HTERT-HM (cell line): ENCODE data around the gene CASZ1.

DNA sequence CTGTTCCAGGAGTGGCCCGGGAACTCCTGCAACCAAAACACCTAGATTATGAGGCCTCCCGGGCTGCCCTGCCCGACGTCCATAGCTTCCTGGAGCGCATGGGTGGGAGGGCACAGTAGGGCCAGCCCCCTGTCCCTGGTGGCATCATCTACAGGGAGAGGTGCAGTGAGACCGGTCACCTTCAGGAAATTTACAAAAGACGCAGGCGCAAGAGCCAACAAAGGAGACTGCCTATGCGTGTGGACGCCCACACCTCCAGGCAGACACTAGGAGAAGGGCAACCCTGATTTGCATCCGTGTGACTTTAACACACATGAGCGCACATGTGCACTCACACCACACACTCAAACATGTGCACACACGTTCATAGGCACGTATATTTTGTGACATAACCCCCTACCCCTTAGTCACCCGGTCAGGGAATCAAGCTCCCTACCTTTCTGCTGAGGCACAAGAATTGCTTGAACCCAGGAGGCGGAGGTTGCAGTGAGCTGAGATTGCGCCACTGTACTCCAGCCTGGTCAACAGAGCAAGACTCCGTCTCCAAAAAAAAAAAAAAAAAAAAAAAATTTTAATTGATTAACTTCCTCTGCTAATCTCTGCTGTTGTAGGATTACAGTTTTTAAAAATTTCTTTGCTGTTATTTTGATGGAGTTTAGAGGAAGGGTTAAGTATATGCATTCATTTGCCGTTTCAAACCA lies 84.7 kb upstream of the SLC25A33 start:
- RRBS: 73% methylated on average over 4 of the region's 19 CpGs

DNA sequence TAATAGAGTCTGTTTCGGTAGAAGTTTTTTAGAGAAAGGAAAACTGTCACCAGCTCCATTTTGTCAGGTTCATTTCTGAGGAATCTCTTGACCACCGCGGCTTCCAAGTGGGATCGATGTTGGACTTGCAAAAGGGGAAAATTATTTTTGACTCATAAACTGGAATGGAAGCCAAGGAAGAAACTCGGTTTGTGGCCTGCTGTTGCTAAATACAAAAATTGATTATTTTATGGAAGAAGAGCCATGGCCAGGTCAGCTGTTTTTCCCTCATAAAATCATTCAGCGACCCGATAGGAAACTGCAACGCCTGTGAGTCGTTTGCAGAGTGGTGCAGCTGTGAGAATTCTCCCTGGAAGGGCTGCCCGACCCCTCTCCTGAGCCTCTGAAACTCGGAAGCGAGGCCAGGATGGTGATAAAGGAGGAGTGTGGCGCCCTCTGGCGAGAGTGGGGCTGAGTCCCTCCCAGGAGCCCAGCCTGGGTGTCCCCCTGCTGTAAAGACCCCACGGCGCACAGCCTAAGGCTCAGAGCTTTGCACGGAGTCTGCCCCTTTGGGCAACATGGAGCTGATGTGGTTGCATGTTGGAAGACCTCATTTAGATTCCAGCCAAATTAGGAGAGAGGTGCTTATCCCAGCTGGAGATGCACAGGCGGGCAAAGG lies 83.6 kb upstream of the SLC25A33 start:
- RRBS: no CpG with 5 or more reads among the region's 18 CpGs

DNA sequence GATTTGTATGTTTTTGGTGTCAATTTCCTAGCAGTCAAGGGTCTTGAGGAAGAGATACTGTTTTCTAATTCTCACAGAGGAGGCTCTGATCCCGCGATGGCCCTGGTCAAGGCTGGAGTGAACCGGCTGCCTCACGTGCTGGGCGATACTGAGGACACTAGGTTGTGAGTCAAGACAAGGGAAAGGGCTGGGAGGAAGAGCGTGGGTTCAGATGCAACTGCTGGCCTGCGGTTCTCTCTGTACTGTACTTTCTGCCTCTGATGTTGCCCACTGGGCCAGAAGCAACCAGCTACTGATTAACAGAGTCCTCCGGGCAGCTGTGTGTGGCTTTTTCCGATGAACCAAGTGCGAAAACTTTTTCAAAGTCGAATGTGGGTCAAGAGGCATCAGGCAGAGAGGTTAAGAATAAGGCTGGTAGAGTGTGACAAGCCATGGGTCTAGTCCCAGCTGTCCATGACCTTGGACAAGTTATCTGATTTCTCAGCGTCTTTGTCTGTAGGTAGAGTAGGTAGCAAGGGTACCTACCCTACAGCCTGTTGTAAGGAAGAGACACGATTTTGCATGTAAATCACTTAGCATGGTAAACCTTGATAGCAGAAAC lies 38.1 kb upstream of the SLC25A33 start:
- RRBS: no CpG with 5 or more reads among the region's 13 CpGs

GRCh38 chr1:9731506-9732289 lies 80.2 kb downstream of the PIK3CD start:
- RRBS: no CpG with 5 or more reads among the region's 26 CpGs

- RRBS: no CpG with 5 or more reads among the region's 8 CpGs
These were observed 19.9 kb downstream of the CTNNBIP1 start for GRCh38 chr1:9889915-9890798.

DNA sequence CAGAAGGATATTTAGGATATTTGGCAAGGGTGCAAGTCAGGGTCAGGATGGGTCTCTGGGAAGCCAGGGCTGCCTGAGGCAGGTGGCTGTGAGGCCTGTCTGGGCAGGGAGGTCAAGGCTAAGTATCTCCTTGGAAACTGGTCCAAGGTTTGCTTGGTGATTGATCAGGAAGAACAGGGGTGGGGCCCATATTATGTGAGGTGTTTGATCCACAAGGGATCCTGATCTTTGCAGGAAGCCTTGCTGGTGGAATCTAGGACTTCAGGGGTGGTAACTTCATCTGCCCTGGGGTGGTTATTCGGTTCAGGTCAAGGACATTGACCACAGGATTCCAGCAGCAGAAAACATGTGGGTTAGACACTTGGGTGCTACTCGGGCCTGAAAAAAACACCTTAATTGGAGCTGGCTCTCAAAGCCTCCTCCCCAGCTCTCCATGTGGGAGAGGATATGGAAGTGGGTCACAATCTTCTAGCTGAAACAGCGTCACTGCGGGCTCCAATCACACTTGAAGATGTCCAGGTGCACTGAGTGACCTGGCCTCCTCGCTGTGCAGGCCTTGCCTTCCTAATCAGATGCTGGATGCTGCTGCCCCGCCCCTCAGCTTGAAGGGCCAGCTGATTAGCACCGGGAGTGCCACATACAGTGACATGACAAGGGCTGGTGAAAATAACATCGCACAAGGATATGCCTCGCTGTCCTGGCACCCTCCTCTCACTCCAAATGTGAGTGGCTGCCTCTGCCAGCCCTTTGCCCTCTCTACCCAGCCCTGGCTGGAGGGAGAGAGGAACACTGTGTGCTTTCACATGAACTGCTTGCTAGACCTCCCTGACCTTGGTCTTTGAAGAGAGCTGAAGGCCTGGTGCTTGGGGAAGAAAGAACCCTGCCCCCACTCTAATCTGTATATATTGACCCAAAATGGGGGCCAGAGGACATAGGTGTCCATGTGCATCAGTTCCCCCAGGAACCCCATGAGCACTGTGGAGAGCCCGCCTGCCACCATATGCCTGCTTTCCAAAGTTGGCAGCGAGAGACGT lies 8.5 kb downstream of the CTNNBIP1 start:
- RRBS: no CpG with 5 or more reads among the region's 12 CpGs

GRCh38 chr1:10280500-10280805 lies 70.1 kb downstream of the KIF1B start:
- RRBS: no CpG with 5 or more reads among the region's 1 CpG

DNA sequence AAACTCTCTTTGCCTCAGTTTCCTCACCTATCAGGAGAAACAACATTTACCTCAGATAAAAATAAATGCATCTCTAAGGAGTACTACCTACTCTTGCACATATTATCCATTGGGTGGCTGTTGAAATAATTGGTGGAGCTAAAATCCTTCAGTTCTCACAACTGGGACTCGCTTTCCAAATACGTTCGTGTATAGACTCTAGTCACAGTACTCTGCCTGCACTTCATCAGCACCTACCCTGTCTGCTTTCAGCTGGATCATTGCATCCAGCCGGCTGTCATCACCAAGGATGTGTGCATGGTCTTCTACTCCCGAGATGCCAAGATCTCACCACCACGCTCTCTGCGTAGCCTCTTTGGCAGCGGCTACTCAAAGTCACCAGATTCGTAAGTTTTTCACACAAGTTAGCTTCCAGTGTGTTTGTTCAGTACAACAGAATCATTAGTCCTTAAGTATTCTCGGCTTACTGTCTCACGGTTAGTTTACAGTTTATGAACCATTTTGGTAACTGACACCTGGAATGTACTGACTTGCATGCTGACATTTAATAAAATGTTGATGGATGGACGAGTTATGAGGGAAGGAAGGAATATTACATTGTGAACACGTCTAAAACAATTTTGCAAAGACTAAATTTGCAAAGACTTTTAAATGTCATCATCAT lies 37.3 kb upstream of the PGD start:
- RRBS: no CpG with 5 or more reads among the region's 13 CpGs

GRCh38 chr1:10494954-10495752 lies 20.4 kb downstream of the PEX14 start:
- RRBS: no CpG with 5 or more reads among the region's 20 CpGs

DNA sequence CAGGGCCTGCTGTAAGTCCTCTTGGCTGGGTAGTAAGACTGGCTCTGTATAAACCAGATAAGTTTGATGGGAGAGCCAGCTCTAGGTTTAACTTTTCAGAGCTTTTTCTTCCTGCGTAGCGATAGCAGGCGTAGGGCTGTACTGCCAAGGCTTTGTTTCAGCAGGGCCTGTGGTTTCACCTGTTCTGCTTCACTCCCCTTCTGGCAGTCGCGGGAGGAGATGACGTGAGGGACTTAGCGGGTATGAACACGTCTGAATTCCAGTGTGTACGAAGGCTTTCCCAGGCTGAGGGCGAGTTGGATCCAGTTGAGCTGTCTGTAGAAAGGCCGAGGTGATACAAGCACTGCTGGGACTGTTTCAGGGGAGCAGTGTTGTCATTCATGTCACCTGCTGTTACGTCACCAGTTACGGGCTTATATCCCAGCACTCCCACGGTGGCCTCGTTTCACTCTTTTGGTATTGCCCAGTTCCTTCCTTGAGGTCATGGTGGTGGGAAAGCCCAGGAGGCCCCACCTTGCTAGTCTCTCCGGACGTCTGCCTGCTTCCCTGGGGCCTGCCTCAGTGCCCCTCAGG lies 21.2 kb downstream of the PEX14 start:
- RRBS: no CpG with 5 or more reads among the region's 17 CpGs

DNA sequence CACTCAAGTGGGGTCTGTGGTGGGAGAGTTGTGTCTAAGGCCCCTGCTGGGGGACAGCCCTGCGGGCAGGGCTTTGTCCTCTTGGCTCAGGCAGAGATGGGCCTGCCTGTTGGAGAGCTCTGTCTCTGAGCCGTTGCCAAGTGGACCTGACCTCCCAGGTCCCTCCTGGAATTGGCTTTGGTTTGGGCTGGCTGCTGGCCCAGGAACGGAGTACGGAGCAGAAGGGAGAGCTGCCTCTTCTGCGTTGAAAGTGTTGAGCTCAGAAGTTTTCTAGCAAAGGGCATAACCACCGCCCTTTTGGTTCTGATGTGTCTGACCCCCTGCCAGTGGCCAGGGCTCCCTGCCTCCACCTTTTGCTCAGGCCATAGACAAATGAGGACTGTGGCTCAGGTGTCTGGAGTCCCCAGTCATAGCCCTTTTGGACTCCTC lies 154.0 kb downstream of the PEX14 start:
- RRBS: no CpG with 5 or more reads among the region's 6 CpGs

- RRBS: no CpG with 5 or more reads among the region's 5 CpGs
These were observed 141.7 kb downstream of the CASZ1 start for GRCh38 chr1:10654772-10655085.

- RRBS: 42% methylated on average over 9 of the region's 35 CpGs
These were observed 136.3 kb downstream of the CASZ1 start for GRCh38 chr1:10660027-10660660.

GRCh38 chr1:10662692-10663234 lies 133.7 kb downstream of the CASZ1 start:
- RRBS: no CpG with 5 or more reads among the region's 20 CpGs

DNA sequence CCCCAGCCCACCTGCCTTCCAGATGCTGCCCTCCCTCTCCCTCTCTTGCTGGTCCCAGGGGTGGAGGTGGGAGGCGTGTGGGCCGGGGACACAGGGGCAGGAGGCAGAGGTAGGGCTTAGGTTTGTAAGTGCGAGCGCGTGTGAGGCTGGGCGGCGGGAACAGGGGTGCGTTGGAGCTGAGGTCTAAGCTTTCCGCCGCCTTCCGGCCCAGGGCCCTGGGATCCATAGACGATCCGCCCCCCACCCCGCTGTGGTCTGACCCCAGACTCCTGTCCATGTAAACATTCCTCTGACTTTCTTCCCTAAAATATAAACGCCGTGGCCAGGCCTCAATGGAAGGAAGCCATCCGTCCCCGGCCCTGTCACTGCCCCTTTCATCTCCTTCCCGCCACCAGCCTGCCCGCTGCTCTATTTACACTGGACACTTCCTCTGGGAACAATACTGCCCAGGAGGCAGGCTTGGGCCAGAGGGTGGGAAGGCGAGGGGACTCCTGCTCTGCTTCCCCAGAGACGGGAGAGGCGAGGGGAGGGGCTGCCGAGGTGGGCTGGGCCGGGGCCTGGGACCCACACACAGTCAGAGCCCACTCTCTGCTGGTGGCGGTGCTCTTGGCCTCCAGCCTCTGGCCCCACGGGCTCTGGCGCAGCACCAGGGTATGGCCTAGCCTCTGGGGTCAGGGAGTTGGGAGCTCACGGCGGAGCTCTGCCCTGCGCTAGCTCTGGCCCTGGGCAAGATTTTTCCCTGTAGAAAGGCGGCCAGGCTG lies 128.3 kb downstream of the CASZ1 start:
- RRBS: 3% methylated on average over 5 of the region's 32 CpGs

- RRBS: 100% methylated on average over 2 of the region's 16 CpGs
These were observed 104.0 kb downstream of the CASZ1 start for GRCh38 chr1:10692152-10693072.

GRCh38 chr1:10737153-10737762 lies 59.2 kb downstream of the CASZ1 start:
- RRBS: 23% methylated on average over 1 of the region's 17 CpGs

DNA sequence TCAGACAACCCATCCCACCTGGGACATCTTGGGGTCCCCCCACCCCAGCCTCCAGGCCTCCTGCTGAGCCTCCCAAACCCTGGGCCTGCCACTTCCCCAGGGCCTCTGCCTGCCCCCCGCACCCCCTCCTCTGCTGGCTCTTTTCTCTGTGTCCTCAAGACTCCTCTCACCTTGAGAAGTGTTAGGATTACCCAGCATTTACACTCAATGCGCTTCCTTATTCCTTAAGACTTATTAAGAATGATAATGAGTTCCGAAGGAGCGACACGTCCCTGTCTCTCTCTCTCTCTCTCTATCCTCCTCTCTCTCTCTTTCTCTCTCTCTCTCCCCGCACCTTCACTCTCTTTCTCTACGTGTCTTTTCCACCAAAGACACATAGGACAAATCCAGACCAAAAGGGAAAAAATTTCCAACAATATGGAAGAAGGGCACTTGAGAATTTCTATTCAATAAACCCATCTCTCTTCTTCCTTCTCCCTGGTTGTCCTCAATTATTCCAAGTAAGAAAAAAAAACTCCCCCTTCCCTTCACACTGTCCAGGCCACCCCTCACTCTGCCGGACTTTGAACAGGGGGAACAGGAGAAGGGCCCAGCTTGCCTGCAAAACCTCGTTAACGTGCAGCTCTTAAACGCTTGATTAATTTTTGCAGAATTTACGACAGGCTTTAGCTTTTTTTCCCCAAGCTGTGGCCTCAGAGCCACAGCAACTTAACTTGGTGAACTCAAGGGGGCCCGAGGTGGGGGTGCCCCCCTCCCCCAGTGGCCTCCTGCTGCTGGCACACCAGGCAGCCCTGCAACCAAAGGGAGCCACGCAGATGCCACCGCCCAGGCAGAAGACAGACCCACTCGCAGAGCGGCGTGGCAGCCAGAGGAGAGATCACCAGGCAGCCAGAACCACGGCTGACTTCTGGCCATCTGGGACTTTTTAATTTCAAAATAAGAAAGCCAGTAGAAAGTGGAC lies 6.9 kb downstream of the CASZ1 start:
- RRBS: no CpG with 5 or more reads among the region's 19 CpGs

DNA sequence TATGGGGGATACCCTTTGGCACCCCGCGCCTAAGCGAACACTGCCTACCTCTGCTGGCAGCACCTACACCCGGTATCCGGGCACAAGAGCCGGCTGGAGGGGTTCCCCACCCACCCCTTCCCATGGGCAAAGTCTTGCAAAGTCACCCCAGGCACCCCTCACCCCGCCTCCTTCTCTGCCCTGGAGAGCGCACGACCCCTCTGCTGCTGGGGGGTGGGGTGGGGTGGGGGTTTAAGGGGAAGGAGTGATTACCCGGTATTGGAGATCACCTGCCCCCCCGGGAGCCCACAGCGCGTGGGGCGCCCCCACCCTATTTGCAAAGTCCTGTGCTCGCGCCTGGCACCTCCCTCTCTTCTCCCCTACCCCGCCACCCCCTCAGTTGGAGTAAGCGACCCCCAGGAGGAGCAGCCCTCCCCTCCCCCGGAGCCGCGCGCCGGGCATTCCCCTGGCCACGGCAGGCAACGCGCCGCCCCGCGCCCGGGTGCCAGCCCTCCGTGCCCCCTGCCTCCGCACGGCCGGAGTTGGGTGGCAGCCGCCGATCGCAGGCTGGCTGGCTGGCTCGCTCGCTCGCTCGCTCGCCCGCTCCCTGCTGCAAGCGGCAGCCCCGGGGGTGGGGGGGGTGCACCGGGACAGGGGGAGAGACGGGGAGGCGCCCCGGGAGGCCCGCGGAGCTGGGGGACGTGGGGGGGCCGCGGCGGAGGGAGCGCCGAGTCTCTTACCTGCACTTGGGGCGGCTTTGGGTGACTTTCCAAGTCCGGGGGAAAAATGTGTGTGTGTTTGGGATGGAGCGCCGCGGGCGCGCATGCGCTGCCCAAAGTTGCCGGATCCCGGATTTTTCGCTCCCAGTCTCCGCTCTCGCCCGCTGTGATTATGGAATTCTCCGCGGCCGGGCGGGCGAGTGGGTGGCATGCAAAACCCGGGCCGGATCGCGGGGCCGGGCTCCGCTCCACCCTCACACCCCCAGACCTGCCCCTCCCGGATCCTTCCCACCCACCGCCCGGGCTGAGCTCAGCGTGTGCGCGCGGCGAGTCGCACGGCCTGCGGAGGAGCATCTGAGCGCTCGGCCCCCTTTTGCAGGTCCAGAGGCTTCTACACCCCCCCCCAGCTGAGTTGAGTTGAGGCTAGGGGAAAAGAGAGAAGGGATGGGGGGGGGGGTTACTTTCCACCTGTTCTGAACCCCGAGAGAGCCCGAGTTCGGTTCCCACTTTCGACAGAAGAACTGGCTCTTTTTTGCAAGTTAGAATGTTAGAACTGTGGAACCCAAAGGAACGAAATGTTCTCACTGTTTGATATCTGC lies at the start of gene CASZ1:
Gene CASZ1 (minus strand): TSS at position 802 of the 1,297 bp plus-strand sequence.
- RRBS: 3% methylated on average over 44 of the region's 100 CpGs

- RRBS: no CpG with 5 or more reads among the region's 10 CpGs
These were observed 60.0 kb upstream of the CASZ1 start for GRCh38 chr1:10856414-10856846.